Camera-type eye (tissue), 1 donor: ENCODE measurements around a stretch of chr20.

- RAMPAGE, long total RNA = no peak
These were observed 171.5 kb downstream of the PREX1 start for GRCh38 chr20:48656068-48656905.

GRCh38 chr20:48688642-48689318, 139.0 kb downstream of the PREX1 start:
- RAMPAGE, long total RNA = no peak

DNA sequence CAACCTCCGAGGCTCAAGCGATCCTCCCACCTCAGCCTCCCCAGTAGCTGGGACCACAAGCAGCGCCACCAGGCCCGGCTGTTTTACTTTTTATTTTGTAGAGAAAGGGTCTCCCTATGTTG, 667 bp upstream of the ARFGEF2 start:
- RAMPAGE, long total RNA = no peak

GRCh38 chr20:48952587-48953290, 31.2 kb downstream of the ARFGEF2 start:
- RAMPAGE, long total RNA = no peak

DNA sequence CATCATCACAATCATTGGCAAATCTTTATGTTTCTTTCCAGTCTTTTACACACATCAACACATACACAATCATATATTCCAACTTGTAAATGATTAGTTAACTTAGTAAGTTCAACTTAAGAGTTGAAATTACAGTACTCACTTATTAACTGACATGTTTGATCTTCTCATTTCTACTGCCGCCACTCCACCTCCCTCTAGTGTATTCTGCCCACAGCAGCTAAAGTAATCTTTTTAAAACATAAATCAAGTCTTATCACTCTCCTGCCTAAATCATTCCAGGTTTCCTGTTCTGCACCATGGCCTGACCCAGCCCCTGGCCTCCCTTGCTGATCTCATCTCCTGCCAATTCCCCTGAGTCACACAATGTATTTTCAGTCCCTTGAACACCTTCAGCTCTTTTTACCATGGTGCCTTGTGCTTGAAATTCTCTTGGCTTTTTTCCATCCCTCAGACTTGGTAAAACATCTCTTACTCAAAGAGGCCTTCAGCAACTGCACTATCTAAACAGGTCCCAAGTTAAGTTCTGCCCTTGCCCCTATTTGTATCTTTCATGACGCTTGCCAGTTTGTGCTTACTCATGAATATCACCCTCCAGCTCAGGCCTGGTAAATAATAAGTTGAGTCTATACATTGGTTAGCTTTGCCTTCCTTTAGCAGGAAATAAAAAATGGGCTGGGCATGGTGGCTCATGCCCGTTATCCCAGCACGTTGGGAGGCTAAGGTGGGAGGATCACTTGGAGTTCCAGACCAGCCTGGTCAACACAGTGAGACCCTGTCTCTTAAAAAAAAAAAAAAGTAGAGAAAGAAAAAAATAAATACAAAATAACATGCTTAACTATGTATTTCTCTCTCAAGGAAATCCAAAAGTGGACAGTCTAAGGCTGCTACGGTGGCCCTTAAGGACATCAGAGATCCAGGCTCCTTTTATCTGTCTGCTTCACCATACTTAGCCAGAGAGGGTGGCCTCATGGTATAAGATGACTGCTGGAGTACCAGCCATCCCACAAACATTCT, 62.1 kb downstream of the ARFGEF2 start:
- RAMPAGE, long total RNA = no peak

- RAMPAGE, long total RNA = no peak
These were observed 5.9 kb downstream of the CSE1L start for GRCh38 chr20:49051650-49052692.

DNA sequence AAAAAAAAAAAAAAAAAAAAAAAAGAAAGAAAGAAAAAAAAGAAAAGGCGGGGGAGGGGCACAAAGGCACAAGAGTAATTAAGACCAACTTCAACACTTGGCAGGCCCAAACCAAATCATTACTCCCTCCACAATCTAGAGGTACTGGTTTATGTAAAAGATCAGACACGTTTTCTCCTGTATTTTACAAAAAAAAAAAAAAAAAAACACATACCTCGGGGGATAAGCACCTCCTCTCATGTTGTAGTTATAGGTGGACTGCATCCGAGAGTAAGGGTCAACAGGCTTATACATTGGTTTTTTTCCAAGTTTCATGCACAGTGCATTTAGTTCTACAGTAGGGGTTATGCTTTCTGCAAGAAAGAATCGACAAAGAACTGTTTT, 34.4 kb downstream of the STAU1 start:
- RAMPAGE, long total RNA = no peak

DNA sequence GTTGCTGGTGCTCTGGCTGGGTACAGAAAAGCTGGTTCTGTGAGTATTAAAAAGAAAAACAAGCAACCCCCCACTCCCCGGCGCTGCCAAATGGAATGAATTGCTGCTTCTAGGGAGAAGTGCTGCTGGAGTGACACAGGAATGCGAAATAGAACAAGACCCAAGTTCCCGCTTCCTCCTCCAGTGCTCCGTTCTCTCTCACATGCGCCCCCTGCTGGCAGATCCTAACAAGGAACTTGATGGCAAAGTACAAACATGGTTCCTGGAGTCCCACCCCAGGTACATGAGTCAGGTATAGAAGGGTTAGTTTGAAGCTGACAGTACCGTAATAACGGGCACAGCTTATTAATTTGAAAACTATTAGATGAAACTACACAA, 2.1 kb upstream of the DDX27 start:
- RAMPAGE, long total RNA = no peak

DNA sequence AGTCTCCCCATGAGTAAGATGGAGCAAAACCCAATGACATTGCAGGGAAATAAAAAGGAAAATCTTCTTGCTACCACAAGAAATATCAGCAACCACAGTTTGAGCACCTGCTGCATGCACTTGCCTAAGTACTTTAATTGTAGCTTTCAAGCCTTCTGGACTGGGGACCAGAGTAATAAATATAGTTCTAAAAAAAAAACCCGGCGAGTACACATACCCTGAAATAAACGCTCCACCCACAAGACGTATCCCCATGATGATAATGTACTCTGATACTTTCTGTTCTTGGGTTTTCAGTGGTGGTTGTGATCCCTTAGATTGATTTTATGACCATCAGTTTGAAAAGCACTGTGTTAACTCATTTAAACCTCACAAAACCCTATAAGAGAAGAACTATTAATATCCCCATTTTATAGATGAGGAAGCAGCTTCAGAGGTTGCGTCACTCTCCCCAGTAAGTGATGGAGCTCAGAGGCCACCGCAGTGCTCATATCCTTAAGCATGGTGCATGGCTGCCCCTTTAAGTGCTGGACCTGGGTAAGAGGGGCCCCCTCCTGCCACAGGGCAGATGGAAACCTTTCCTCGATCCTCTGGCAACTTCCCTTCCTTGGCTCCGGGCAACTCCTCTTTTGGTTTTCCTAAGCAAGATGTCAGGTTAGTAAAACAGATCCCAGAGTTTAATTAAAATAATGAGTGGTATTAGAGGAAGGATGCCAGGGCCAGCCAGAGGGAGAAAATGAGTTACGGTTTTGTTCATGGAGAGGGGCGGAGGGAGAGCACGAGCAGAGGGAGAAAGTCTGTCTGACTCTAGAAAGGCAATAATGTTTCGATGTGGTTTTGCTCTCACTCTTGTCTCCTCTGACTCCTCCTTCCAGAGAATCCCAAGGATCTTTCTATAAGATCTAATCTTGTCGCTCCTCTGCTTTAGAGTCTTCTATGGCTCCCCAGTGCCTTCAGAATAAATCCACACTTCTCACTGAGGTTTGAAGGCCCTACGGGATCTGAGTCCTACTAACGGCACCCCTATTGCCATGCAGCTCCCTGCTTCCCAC, 67.2 kb downstream of the KCNB1 start:
- RAMPAGE, long total RNA = no peak

GRCh38 chr20:49446634-49447556, 35.6 kb downstream of the KCNB1 start:
- RAMPAGE, long total RNA = no peak

DNA sequence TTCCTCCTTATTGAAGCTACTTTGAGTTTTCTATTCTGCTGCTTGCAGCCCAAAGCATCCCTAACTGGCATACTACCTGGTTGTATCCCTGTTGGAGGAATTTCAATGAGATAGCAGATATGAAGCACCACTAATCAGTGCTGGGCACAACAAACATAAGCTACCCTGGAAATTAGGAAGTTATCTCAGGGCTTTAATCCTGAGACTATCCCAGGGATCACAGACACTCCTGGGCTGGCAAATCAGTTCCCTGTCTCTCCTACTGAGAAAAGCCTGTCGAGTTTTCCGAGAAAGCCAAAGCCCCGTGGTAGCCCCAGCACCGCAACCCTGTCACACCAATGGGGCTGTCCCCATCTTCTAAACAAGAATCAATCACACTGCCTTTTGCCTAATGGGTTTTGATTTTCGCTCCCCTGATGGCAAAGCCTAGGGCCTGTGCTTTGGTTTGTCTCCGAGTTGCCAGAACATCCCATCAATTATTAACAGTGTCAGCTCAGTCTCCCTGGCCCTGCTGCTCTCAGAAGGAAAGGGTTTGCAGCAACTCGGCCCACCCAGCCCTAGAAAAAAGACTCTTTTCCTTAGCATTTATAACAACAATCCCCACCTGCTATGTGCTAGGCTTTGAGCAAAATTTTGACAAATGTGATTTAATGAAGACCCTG, 4.3 kb downstream of the KCNB1 start:
- RAMPAGE, long total RNA = no peak

DNA sequence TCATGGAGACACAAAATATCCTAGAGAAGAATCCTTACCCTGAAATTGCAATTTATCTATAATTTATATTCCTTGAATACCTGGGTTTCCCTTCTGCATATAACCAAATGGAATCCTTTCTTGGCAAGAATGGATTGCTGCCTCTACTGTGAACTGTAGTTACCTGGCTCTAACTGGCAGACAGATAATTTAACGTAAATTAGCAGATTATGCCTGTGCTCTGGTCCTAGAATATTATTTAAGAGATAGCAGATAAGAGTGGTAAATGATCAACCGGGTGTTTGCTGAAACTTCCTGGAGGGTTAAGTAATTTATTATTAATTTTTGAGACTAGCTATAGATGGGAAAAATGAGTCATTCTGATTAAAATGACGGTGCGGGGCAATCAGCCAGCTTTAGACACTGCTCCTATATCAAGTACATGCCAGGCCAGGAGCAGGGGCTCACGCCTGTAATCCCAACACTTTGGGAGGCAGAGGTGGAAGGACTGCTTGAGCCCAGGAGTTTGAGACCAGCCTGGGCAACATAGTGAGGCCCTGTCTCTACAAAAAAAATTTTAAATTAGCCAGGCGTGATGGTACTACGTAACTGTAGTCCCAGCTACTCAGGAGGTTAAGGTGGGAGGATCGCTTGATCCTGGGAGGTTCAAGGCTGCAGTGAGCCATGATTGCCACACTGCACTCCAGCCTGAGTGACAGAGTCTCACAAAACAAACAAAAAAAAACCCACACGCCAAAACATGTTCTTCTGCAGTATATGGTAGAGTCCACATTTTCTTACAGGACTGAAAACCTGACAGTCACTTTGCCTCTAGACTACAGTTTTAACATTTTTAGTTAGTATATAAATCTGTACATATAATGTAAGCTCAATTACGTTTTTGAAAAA, 22.6 kb downstream of the B4GALT5 start:
- RAMPAGE, long total RNA = no peak

- RAMPAGE, long total RNA = no peak
These were observed 22.0 kb downstream of the B4GALT5 start for GRCh38 chr20:49691696-49692031.

- RAMPAGE, long total RNA = no peak
These were observed 12.3 kb downstream of the B4GALT5 start for GRCh38 chr20:49701277-49701791.

DNA sequence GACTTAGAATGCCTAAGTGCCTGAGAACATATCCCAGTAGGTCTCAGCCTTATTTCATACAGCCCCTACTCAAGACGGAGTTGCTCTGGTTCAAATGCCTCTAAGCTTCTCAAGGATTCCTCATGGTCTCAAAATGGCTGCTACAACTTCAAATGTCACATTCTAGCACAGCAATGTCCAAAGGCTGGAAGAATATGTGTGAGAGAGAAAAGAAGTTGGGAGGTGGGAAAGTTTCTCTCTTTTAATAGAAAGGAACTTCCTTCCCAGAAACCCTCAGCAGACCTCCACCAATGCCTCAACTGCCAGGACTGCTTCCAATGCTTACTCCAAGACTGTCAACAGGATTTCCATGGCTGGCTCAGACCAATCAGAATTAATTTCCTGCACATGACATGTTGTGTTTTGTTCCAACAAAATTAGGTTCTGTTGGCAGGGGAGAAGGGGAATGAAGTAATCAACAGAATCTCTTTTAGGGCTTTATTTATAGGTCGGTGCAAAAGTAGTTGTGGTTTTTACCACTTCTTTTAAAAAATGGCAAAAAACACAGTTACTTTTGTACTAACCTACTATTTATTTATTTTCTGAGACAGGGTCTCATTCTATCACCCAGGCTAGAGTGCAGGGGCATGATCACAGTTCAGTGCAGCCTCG, 46.4 kb upstream of the SLC9A8 start:
- RAMPAGE, long total RNA = no peak

GRCh38 chr20:49775163-49775736, 37.4 kb upstream of the SLC9A8 start:
- RAMPAGE, long total RNA = no peak

GRCh38 chr20:49806704-49807050, 6.0 kb upstream of the SLC9A8 start:
- RAMPAGE, long total RNA = no peak

DNA sequence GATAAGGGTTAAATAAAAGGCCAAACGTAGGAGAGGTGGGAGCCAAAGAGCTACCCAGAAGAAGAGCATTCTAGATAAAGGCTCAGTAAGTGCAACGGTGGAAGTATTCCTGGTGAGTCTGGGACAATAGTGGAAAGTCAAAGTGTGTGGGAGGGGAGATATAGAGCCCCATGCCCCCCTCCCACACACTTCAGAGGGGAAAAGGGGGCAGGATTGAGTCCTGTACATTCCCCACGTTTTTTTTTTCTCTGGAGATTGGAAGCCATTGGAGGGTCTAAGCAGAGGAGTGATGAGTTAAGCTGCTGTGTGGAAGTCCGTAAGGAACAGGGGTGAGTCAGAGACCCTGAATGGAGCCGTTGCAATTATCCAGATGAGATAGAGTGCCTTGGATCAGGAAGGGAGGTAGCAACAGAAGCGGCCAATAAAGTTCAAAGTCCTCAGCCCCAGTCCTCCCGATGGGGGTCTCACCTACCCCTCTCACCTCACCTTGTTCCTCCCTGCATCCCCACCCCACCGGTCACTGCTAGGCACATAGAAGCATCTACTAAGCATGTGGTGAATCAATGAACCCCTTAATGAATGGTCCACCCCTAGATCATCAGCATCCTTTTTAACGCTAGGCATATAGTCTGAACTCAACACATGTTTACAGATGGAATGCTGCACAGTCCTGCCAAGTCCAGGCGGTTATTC, 726 bp upstream of the SLC9A8 start:
- RAMPAGE, long total RNA = no peak

DNA sequence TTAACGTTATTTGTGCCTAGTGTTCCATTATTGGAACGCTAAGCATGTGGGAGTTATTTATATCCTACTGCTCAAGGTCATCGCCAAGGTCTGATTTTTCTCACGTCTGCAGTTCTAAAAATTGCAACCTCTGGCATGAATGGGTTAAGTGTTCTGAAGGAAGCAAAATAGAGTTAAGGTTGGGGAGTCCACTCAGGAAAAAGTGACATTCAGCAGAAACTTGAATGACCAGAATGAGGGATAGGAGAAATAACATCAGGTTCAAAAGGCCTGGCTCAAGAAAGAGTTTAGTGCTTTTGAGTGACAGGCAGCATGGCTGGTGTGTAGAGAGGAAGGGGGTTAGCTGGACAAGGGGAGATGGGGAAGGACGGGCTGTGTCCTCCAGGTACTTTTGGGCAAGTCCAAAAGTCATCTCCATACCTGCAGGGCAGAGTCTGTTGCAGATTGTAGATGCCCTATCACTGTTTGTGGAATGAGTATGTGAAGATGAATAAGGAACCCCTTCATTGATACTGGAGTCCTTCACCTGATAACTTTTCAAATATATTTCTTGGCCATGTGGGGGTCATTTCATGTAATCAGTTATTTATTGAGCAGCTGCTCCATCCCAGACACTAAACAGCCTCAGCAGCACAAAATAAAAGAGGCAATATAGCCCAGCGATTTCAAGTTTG, 1.0 kb downstream of the SLC9A8 start:
- RAMPAGE, long total RNA = no peak

GRCh38 chr20:49814269-49814739, 1.7 kb downstream of the SLC9A8 start:
- RAMPAGE, long total RNA = no peak